Left colon (tissue), 1 donor: Measurements from ENCODE around the gene ANKRD62.

DNA sequence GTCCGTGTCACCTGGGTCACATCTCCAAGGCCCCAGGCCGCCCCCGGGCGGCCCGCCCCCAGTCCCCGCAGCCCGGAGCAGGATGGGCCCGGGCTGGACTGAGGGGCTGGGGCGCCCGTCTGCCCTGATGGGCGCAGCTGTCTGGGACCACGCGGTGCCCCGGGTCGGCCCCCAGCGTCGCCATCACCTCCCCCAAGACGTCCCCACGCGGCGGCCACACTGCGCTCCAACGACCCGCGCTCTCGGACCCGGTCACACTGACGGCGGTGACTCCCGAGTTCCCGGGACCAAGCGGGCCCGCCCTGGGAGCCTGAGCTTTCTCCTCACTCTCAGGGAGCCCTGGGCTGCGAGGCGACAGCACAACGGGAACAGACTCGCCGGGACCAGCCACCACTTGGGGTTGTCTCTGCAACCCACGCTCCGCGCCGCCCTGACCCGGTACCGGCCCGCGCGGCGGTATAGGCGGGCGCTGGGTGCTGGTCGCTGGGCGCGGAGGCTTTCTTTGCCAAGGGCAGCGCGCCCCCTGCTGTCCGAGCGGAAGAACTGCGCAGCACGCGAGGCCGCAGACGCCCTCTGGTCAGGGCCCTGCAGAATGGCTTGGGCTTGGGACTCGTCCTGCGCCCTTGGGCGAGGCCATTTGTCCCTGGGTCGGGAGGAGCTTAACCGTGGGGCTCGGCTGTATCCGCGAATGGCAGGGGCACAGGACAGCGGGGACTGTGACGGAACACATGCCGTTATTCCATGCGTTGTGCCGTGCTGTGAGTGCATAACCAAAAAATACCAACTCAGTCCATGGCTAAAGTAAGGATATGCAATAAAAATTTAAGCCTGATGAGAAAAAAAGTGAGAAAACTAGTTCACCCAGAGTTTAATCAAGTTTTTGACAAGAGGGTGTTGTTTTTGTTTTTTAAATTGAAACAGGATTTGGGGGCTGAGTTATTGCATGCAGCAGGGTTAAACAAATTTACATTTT, 54.8 kb upstream of the ANKRD62 start:
- PRO-cap = unidirectional peak, minus-strand start at position 432 of the sequence

DNA sequence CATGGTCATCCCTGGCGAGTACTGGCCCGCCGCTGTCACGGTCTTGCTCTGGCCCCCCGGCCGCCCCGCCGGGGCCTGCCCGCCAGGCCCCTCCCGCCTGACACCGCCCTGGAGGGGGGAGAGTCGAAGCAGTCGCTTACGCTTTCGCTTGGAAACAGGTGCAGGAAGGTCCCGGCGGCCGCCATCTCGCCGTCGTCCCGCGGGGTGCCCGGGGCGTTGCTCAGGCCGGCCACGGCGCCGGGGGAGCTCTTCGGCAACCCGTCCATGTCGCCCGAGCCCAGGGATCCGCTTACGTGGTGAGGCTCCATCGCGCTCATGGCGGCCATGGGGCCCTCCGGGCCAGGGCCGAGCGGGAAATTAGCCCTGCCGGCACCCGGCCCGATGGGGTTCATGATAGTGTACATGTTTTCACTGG, 26.6 kb upstream of the ANKRD62 start:
- PRO-cap = no peak

DNA sequence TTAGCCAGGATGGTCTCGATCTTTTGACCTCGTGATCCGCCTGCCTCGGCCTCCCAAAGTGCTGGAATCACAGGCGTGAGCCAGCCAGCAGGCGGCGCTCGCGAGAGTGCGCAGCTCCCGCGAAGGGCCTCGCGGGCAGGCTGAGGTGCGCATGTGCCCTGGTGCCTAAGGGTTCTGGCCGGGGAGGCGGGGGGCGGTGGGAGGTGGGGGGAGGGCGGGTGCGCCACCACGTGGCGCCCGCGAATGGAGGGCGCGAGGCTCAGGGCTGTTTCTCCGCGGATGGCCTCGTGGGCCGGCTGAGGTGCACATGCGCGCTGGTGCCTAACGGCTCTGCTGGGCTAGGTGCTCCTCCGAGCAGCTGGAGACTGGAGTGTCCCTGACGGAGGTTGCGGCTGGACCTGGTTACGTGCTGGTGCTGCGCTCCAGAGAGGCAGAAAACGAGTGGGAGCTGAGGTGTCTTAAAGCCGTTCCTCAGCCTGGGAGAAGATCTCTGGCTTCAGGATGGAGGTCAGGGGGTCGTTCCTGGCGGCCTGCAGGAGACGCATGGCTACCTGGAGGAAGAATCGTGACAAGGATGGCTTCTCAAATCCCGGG, at the start of gene ANKRD62:
Gene ANKRD62 (plus strand): TSS at position 327 of the 594 bp plus-strand sequence.
- PRO-cap = no peak

GRCh38 chr18:12254521-12254930, 365 bp downstream of the CIDEA start:
- PRO-cap = no peak

DNA sequence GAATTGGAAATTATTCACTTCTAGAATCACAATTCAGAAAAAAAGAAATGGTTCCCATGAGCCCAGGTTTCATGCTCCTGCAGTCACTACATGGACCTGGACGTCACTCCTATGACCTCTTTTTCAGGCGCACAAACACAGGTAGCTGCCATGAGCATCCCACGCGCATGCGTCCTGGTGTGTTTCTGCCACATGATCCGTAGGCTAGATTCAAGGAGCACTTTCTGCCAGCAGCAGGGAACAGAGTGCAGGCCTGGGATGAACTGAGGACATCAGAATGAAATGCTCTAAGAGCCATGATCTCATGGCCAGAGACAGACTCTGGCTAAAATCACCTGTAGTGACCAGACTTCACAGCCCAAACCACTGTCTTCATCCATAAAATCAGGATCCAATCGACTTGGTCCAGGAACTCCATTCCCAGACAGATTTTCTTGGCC, 26.0 kb downstream of the CIDEA start:
- PRO-cap = no peak

DNA sequence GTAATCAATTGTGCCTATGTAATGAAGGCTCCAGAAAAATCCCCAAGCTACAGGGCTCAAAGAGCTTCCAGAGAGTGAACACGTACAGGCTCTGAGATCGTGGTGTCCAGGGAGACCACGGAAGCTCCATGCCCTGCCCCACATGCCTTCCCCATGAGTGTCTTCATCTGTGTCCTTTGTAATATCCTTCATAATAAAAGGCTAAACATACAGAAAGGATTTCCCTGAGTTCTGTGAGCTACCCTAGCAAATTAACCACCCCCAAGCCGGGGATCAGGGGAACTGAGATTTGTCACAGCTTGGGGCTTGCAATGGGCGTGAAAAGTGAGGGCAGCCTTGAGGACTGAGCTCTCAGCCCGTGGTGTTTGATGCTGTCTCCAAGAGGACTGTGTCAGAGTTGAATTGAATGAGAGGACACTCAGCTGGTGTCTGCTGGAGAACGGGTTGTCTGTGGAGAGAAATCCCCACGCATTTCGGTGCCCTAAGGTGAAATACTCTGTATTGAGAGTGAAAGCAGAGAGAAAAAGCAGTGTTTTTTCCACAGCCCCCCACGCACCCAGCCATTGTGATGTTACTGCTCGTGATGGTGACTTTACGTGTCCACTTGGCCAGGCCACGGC, 25.4 kb upstream of the TUBB6 start:
- PRO-cap = no peak

DNA sequence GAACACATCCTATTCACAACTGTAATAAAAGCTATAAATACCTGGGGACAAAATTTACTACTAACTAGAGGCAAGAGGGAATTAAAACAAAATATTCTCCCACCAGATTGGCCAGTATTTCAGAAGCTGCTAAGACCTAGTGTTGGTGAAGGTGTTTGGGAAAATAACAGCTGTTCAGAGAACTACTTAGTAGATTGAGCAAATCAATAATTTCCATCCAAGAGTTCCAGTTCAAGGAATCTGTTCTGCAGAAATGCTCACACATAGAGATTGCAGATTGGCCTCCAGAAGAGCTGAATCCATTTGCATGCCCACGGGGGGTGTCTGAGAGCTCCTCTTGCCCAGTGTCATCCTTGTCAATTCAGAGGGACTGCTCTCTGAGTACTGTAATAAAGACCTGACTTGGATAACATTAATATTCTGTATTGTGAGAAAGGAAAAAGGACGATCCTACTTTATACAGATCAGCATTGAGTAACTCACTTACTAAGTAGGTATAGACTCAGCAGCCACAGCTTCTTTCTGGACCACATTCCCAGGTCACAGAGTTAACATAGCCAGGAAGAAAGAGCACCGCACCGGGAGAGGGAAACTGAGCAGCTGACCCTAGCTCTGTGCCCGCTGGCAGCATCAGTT, 5.6 kb downstream of the TUBB6 start:
- PRO-cap = no peak

DNA sequence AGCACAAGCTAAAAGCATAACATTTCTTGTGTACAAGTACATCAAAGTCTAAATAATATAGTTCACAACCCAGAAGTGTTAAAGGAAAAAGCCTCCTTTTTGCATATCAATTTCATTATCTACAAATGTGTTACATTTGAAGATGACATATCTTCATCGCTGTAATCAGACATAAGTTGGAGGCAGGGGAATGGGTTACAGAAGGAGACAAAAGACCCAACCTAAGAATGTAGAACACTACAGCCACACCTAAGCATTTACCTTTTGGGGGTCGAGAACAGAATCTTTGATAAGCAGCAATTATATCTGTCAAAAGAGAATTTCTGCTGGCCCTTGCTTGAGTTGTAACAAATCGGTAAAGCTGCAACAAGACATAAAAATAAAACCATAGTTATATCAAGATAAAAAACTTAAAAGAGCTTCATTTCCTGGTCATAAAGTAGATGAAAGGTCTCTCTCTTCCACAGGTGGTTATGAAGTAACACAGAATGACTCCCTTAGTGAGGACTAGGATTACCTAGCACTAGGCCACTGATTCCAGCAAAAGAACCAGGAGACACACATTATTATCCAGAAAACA, 5.6 kb downstream of the AFG3L2 start:
- PRO-cap = no peak

- PRO-cap = no peak
Measured at GRCh38 chr18:12393932-12394412, 13.8 kb upstream of the PRELID3A start.

DNA sequence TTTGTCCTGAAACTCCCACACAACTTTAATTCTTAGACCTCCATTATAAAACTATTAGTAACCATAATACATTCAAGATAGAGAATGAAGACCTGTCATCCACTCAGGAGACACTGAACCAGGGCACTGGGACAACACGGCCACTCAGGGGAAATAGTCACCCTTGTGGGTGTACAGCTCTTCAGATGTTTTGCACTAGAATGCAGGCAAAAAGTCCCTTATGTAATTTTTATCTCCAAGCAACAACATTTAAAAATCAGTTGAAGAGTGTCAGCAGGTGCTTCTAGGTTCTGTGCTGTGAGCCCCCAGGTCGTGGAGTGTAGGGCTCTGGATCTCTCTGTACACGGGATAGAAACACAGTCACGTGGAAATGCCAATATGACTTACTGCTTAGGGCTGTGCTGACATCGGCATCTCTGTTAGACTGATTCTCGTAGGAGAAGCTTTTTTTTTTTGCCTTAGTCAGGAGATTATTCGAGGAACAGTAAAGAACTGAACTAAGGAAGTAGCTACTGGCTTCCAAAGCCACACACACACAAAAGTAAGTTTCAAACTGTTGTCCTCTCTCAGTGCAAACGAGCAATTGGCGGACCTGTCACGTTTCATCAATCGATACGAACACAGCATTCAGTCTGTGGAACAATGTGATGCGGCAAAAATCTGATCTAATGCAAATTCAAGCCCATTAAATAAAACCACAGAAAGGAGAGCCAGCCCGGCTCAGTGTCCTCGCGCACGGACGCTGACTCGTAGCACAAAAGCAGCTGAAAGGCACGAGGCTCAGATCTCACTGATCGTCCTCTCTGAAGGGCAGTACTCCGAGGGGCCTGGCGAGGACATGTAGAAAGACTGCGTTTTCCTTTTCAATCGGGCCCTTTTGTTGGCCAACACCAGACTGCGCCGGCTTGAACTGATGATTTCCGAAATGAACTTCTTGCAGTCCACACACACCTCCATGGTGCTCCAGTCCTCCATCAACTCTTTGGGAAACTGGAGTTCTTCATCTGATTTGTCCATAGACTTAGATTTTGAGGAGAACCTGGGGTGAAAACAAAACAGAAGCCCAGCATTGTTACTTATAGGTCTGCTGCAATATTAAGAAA, 41.5 kb downstream of the PRELID3A start:
- PRO-cap = no peak

DNA sequence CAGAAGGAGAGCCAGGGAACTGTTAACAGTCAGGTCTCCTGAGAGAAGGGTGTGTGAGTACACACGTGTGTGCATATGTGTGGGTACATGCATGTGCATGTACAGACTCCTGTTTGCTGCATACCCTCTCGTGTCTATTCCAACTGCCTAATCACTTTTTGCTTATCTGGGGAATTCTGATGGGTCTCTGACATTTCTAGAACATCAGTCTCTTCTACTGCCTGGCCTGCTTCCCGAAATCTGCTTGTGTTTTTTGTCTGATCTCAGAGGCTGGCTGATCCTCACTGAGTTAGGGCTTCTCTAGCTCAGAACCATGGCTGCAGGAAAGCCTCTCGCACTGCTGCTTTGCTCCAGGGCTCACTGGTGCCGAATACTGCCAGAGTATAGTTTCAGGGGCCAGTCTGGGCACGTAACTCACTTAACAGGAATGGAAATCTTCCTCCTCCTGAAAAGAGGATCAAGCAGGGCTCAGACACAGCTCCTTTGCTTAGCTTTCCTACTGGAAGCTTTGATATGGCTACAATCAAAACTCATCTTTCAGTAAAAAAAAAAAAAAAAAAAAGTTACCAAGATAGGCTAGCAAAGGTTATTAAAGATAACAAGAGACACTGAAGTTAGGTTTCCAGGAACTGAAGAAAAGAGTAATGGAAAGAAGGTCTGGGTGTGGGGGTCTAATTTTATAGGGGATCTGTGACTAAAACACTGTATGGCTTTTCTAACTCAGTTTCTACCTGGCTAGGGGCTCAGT, 63.0 kb downstream of the PRELID3A start:
- PRO-cap = no peak

- PRO-cap = no peak
Measured at GRCh38 chr18:12612601-12613282, 45.2 kb downstream of the SPIRE1 start.

GRCh38 chr18:12821349-12822052, 62.5 kb downstream of the PTPN2 start:
- PRO-cap = no peak

DNA sequence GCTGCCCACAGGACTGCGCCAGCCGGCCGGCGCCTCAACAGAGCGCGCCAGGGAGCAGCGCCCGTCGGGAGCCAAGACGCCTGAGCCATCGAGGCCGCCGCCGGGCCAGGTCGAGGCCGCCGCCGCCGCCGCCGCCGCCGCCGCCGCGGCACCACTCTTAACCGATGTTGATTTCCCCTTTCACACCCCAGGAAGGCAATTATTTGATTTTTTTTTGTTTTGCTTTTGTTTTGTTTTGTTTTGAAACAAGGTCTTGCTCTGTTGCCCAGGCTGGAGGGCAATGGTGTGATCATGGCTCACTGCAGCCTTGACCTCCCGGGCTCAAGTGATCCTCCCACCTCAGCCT, 12.9 kb upstream of the PTPN2 start:
- PRO-cap = no peak

GRCh38 chr18:13137084-13137857, 81.3 kb upstream of the LDLRAD4 start:
- PRO-cap = bidirectional peak, plus-strand start at chr18:13137160, minus-strand start at chr18:13136950; unidirectional peak, minus-strand start at chr18:13137598; unidirectional peak, minus-strand start at chr18:13137615

DNA sequence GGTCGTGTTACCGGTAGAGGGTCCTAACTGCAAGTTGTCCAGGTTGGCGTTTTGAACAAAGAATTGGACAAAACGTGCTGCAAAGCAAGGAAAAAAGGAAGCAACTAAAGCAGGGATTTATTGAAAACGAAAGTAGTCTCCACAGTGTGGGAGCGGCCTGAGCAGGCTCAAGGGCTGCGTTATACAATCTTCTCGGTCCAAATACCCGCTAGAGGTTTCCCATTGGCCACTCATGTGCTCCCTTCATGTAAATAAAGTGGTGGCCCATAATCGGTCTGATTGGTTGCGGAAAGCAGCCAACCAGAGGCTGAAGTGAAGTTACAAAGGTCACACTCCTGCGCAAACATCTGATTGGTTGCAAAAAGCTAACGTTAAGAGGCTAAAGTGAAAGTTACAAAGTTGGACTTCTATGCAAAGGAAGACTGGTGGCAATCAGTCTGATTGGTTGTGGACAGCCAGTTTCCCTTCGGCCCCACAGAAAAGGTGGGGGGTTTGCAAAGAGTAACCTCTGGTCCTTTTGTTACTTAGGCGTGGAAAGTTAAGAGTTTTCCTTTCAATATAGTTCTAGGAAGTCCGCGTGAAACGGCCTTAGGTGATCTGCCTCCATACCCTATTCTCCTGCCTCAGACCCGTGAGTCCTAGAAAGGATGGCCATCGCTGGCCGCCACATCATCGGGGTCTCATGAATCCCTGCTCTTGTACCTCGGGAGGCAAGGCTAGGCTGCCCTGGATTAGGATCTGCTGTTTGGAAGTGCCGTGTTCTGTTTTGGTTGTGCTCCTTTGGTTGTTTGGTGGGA, 80.5 kb upstream of the LDLRAD4 start:
- PRO-cap = unidirectional peak, minus-strand start at position 106 of the sequence

DNA sequence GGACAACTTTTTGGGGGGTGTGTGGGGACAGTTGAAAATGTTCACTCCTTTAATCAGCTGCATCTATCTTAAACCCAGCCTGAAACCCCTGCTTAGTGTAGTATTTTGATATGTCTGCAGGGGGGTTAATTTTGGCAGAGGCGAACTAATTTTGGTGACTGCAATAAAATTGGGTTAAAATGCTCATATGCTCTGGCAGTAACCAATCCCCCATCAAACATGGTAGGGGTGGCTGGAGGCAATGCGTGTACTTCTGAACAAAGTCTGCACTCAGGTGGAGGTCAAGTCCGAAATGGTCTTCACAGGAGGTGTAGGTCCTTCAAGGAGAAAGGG, 1.9 kb upstream of the LDLRAD4 start:
- PRO-cap = no peak

GRCh38 chr18:13261655-13262199, 43.2 kb downstream of the LDLRAD4 start:
- PRO-cap = no peak

GRCh38 chr18:13290837-13291777, 72.5 kb downstream of the LDLRAD4 start:
- PRO-cap = no peak

DNA sequence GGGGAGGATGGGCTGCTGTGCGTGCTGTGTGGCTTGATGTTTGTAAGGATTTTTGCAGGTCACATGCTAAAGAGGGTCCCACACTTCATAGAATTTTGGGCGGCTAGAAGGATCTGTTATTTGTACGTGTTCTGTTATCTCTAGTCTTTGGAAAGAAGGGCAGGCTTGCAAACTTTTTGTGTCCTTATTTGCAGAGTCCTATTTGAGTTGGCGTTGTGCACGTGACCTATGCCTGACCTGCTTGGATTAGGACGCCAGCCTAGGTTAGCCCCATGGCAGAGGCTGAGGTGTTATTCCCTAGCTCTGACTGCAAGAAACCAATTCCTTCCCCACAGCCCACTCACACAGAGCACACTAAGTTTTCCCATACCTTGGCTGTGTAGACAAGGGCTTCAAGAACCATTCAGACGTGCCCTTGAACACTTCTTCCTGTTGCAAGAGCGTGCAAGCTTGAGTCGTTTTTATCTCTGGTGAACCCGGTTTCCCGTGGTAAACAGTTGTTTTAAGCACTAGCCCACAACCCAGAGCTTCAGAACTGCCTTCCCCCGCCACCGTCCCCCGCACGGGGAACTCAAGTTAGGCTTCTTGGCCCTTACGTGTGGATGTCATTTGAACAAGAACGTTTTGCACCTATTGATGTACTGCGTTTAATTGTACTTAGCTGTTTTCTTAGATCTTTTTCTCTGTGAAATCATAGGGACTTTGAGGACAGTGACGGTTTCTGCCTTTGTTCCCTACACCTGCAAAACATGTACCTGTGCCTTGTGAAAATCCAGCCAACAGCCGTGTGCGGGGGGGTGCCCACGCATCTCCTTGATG, 94.7 kb downstream of the LDLRAD4 start:
- PRO-cap = no peak